SP-49 (cell line): ENCODE results near the genes CA14 and TMOD4.

DNA sequence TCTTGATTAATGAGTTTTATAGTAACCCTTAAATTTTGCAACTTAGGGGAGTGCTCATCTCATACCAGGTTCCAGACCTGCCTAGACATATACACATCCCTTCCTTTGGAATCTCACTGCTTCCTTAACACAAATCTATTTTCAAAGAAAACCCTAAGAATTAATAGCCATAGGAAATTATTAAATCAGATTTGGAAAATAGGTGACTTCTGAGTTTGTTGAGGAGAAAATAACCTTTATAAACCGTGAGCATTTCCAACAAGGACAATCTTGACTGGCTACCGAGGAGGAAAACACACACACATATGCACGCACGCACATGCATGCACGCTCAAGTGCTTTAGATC, 5.1 kb upstream of the MTMR11 start:
- PRO-cap = no peak

DNA sequence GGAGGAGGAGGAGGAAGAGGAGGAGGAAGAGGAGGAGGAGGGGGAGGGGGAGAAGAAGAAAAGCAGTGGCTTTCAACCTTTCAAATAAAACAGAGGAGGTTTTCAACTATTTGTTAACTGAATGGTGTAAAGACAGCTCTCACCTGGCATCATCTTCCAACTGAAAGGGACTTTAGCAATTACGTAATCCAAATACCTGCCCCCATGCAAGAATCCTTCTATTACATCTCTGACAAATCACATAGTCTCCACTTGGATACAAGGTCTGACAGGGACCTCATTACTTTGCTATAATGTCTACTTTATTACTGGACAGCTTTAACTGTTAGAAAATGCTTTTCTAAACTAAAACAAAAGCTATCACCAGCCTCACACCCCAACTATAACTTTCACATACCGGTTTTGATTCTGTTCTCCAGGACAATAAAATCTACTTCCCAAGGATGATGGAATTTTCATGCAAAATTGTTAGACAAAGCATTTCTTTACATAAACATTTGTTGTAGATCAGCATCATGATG, 29.4 kb downstream of the OTUD7B start:
- PRO-cap = no peak

- PRO-cap = no peak
Measured at GRCh38 chr1:150061629-150062233, 5.8 kb upstream of the VPS45 start.

- PRO-cap = no peak
Measured at GRCh38 chr1:150231690-150231923, 4.3 kb downstream of the ANP32E start.

DNA sequence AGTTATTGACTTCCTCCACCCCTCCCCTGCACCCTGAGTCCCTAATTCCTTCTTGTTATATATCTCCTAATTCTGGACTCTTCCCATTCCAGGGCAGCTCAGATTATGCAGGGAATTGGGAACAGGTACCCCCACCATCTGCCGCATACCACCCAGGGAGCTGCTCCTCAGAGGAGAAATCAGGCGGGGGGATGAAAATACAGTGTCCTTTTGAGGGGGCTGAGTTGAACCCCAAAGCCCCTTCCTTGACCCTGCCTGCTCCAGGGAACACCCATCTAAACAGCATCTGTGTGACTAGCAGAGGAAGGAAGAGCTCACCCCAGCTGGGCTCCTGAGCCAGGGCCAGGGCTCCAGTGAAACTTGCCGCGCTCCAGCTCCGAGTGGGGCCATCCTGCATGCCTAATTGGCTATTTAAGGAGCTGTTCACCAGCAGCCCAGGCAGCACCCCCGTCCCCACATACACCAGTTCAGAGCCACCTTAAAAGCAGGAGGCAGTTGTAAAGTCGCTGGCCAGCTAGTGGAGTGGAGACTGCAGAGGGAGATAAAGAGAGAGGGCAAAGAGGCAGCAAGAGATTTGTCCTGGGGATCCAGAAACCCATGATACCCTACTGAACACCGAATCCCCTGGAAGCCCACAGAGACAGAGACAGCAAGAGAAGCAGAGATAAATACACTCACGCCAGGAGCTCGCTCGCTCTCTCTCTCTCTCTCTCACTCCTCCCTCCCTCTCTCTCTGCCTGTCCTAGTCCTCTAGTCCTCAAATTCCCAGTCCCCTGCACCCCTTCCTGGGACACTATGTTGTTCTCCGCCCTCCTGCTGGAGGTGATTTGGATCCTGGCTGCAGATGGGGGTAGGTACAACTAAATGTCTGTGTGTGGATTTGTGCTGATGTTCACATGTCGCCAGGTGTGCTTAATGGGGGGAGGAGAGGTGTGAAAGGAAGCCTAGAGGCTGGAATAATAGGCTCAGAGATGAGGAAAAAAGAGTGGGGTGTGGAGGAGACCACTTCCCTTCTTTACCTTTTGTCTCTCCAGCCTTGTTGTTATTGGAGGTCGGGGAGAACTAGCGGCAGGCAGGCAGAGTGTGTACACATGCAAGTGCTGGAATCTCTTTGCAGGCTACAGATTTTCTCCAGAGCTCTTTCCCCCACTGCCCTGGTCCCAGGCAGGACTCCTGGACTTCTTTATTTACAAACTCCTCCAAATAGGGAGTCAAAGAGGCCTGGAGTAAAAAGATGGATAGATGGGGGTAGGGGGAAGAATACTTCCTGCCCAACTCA, at the start of gene CA14:
Gene CA14, plus strand, starts transcription at position 441 of the 1,279 bp plus-strand sequence.
- PRO-cap = no peak

DNA sequence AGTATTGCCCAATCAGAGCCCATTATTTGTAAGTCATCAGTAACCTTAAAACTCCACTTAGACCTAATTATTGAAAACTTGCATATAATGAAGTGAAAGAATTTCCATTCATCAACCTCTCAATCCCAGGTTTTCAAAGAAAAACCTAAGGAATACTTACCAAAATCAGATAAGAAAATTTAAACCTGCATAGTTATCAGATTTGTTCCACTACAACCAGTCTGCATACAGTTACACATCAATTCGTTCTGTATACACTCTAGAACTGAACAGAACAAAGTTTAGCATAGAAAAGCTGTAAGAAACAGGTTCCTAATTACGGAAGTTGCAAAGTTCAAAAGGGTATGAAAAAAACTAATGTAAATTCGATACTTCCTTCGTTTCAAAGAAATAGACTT, 3.1 kb downstream of the MCL1 start:
- PRO-cap = no peak

- PRO-cap = no peak
Measured at GRCh38 chr1:150576665-150577559, 2.5 kb downstream of the MCL1 start.

DNA sequence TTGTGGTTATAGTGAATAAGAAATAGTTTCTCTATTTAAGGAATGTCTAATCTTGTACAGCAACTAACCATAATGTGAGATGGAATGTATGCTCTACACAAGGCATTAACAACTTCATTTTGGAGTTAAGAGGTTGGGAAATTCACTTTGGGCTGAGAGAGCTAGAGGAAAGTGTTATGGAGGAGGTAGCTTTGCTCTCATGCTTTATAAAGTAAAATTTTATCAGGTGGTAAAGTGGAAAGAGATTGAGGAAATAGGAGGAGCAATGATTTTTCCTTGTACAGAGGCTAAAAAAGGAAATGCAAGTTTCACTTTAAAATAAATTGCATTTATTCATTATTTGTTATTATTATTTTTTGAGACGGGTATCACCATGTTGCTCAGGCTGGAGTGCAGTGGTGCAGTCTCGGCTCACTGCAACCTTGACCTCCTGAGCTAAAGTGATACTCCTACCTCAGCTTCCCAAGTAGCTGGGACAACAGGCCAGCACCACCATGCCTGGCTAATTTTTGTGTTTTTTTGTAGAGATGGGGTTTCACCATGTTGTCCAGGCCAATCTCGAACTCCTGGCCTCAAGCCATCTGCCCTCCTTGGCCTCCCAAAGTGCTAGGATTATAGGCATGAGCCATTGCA, 3.2 kb upstream of the MCL1 start:
- PRO-cap = no peak

- PRO-cap = no peak
Measured at GRCh38 chr1:150696578-150696859, 435 bp downstream of the GOLPH3L start.

DNA sequence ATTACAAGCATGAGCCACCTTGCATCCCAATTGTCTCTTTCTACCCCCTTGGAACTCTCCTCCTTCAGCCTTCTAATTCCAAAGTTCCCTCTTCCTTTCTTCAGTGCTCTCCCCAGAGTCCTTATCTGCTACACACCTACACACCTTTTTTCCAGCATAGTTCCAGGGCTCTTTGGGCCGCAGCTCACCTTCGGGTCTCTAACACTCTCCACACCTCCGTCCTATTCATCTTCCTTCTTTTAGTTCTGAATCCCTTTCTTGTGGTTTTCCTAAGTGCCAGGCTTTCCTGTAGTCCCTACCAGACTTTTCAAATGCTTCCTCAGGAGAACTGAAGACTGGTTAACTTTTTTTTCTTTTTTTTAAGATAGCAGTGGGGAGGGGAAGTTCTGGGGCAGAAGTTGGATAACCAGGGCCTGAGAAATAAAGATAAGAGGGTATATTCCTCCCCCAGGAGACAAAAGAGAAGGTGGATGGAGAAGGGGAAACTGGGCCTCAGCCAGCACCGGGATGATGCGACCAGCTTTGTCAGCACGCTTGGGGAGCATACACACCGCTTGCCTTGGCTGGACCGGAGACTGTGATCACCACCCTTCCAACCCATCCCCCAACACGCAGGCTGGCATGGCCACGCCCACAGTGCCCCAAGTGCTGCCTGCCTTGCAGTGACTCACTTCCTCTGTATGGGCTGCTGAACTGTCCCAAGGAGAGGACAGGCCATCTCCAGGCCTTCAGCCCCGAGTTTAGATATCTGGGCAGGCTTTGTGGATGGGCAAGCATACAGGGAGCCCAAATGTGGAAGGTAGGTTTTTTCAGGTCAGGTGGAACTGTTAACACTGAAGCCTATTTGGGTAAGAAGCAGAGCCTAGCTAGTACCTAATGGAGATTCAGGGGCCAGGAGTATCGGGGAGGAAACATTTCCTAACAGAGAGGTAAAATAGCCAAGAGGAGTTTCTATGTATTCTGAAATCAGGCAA, 2.5 kb upstream of the CERS2 start:
- PRO-cap = unidirectional peak, minus-strand start at position 579 of the sequence

DNA sequence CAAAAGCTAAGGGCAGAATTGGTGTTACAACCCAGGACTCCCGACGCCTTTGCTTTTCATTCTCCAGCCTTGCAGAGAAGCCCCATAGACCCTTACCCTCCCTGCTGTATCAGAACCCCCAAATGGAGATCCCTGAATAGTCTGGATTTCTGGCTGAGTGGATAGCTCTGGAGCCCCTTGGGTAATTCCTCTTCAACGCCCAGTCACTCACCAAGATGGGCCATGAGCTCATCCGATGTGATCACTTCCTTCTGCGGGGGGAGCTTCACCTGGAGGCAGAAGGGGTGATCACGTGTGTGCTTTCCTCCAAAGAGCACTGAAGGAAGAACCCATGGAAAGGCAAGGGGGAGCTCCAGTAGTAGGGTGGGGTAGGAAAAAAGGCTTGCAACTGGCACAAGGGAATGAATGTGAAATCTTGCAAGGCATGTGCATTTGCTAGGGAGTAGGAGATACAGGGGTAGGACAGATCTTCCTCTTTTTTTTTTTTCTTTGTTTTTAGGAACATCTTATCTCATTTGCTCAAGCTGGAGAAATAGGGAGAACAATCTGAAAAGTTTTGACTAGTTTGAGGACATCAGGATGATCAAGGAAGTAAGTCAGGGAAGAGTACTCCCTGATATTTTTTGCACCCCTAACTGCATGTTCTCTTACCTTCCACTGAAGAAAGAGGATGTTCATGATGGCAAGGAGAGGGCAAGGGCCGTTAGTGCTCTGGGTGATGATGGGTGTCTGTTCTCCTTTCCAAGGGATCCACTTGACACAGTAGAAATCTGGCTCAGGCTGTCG, 5.0 kb downstream of the MINDY1 start:
- PRO-cap = no peak

- PRO-cap = no peak
Measured at GRCh38 chr1:151142800-151143544, 3.5 kb downstream of the SEMA6C start.

- PRO-cap = no peak
Measured at GRCh38 chr1:151175828-151176330, at the start of gene TMOD4. Gene TMOD4, minus strand, starts transcription at chr1:151175981.

- PRO-cap = no peak
Measured at GRCh38 chr1:151283704-151283935, 1.5 kb downstream of the ZNF687 start.

DNA sequence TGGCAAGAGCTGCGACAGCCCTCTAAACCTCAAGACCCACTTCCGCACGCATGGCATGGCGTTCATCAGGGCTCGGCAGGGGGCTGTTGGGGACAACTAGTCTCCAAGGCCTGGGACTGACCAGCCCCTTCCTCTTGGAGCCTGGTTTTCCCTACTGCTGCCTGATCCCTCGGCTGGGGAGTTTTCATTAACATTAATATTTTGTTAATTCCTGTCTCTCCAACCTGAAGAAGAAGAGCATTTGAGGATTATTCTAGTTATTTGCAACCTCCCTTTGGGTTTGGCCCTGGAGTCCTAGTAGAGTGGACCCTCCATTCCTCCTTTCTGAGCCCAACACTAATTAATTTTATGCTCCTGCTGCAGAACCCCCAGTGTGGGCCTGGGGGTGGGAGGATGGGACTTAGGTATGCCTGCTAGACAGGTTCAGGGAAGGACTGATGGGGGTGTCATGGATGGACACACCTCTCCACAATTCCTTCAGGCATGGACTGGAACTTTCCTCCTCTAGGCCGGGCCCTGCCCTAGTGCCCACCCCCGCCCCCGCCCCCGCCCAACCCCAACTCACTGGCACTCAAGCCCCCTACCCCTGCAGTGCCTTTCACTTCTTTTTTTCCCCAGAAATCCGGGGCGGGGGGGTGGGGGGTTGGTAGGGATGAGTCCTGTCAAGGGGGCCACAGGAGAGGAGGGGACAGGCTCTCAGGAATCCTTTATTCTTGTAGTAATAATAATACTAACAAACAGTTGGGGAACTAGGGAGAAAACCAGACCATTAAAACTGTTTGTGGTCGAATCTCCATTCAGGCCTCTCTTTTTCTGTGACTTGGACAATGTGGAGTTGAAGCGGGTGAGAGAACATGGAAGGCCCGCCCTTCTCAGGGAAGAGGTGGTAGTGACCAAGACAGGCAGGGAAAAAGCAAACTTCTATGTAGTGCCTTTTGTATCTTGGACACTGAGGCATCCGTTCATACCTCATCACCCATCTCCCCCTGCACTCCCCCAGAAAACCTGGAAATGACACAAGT, 9.3 kb downstream of the ZNF687 start:
- PRO-cap = no peak

- PRO-cap = no peak
Measured at GRCh38 chr1:151311386-151312396, 15.5 kb downstream of the PI4KB start.

- PRO-cap = bidirectional peak, plus-strand start at chr1:151327858, minus-strand start at chr1:151327657
Measured at GRCh38 chr1:151327504-151327932, 302 bp upstream of the PI4KB start.

GRCh38 chr1:151347676-151347843, 508 bp upstream of the RFX5 start:
- PRO-cap = no peak

DNA sequence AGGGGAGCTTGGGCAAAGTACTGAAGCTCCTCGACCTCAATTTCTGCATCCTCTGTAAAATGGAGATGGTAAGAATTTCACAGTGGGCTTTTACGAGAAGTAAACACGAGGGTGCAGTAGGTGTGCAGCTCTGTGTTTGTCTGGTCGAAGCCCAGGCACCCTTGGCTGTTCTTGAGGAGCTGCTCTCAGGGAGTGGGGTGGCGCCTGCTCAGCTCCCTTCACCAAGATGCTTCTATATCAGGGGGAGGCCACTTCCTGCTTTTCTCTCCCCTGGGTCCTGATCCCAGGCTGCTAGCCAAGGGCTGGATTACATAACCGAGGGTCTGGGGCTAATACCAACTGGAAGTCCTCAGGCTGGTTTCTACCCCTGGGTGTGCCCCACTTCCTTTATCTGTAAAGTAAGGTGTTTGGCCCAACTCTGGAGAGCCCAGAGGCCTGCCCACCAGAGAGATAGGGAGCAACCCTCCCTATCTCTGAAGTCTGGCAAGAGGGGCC, 2.4 kb downstream of the SELENBP1 start:
- PRO-cap = no peak

DNA sequence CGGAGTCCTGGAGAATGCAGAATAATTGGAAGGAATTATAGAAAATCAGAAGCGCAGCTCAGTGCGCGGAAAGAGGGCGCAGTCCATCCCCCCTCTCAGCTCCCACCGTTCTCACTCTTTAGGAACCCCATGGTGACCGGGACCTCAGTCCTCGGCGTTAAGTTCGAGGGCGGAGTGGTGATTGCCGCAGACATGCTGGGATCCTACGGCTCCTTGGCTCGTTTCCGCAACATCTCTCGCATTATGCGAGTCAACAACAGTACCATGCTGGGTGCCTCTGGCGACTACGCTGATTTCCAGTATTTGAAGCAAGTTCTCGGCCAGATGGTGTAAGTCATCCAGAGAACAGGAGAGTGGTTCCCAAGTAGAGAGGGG, 473 bp downstream of the PSMB4 start:
- PRO-cap = no peak